Astrocyte (in vitro differentiated cells and primary cell): ENCODE measurements around a stretch of chr15.

- PRO-cap = no peak
- RRBS, 2 experiments = no CpG with 5 or more reads among the region's 5 CpGs
Measured at GRCh38 chr15:25860317-25860719, 2.8 kb downstream of the ATP10A start.

DNA sequence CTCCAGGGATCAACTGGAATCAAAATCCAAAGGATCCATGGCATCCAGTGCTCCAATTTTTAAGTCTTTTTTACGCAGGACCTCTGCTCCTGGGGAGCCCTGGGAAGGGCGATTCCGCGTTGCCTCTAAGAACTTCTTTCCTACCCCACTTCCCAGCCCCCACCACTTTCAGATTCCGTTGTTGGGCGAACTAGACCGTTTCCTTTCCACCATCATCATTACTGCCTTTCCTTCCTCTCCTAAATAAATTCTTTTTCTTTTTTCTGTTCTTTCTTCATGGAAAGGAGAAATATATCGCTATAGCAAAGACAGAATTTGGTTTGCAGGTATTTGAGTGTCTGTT lies 528 bp upstream of the ATP10A start:
- PRO-cap = no peak
- RRBS, 2 experiments = no CpG with 5 or more reads among the region's 8 CpGs

GRCh38 chr15:25971101-25971574 lies 108.0 kb upstream of the ATP10A start:
- PRO-cap = no peak
- RRBS, 2 experiments = no CpG with 5 or more reads among the region's 7 CpGs

DNA sequence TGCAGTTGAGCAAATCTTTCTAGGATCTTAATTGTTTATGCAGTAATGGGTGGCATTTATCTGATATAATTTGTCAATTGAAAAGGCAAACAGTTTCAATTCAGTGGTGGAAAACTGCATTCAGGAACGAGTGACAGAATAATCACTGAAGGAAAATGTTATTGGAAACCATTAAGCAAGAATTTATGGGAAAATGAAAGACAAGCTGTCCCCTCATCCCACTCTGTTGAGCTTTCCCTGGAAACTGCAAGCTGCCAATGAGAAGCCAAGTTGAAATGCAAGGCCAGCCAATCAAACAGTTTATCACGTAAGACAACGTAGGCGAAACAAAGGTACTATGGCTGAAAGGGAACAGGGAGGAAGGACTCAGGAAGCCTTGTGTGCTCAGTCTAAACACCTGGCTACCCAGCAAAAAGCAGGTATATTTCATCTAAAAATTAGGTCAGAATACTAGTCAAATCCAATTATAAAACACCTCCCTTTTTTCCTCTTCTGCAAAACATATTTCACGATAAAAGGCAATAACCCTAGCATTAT lies 187.9 kb upstream of the ATP10A start:
- PRO-cap = no peak
- RRBS, 2 experiments = no CpG with 5 or more reads among the region's 5 CpGs

- PRO-cap = bidirectional peak, plus-strand start at chr15:26082444, minus-strand start at chr15:26082308
- RRBS, 2 experiments = 1 to 2% methylated on average over 5 to 12 of the region's 53 CpGs
Measured at GRCh38 chr15:26082043-26083086, 219.2 kb upstream of the ATP10A start.

DNA sequence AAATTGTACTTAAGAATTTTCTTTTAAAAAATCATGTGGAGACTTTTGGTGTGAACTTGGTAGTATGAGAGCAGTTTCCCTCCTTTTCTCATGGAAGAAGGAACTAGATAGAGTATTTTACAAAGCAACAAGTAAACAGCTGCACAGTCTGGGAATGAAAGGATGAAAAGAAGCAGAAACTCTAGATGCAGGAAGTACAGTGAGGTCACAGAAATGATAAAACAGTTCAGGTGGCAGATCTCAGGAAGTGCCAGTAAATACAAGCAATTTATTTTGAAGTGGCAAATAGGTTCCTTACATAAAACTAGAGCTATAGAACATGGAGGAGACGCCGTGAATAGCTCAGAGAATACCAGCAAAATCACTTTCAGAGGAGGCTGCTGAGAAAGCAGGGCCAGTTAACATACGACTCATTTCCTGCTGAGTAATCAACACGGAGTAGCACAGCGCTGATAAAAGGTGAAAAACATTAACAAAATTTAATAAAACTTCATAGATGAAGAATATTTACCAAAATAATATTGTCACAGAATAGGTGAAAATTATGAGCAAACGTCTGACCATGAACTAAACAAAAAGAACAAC lies 29.3 kb downstream of the GOLGA6L7 start:
- PRO-cap = no peak
- RRBS, 2 experiments = no CpG with 5 or more reads among the region's 6 CpGs

- PRO-cap = no peak
- RRBS, 2 experiments = no CpG with 5 or more reads among the region's 9 CpGs
Measured at GRCh38 chr15:28973991-28974670, 88.4 kb downstream of the APBA2 start.

GRCh38 chr15:29139831-29140534 lies 129.6 kb downstream of the NSMCE3 start:
- PRO-cap = no peak
- RRBS, 2 experiments = 2% methylated on average over 7 of the region's 22 CpGs

- PRO-cap = no peak
- RRBS, 2 experiments = 1 to 2% methylated on average over 4 of the region's 37 CpGs
Measured at GRCh38 chr15:29268938-29269517, 594 bp downstream of the NSMCE3 start.

GRCh38 chr15:29676624-29677169 lies 105.9 kb upstream of the ENTREP2 start:
- PRO-cap = no peak
- RRBS, 2 experiments = no CpG with 5 or more reads among the region's 7 CpGs

DNA sequence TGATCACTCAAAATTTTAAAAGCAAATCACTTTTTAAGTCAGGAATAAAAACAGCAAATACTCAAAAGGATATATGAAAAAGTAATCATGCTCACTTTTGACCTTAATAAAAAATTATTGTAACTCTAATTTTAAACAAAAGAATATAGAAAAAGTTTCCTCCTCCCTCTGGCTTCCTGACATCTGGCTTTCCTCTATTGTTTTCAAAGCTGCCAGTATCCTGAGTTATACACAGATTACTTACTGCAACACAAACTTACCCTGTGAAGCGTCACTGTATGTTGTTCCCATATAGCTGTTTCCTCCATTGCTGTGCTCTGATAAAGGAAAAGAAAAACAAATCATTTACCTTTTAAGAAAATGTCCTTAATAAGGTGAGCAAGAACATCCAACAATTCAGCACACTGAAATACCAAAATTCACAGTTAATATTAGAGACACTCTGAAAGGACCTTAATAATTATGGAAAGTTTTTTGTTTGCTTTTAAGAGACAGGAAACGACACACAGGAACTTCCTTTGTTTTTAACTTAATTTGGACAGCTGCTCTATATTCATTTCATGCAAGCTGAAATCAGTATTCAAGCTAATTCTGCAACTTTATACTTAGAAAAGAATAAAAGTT lies 21.8 kb downstream of the TJP1 start:
- PRO-cap = no peak
- RRBS, 2 experiments = no CpG with 5 or more reads among the region's 2 CpGs

DNA sequence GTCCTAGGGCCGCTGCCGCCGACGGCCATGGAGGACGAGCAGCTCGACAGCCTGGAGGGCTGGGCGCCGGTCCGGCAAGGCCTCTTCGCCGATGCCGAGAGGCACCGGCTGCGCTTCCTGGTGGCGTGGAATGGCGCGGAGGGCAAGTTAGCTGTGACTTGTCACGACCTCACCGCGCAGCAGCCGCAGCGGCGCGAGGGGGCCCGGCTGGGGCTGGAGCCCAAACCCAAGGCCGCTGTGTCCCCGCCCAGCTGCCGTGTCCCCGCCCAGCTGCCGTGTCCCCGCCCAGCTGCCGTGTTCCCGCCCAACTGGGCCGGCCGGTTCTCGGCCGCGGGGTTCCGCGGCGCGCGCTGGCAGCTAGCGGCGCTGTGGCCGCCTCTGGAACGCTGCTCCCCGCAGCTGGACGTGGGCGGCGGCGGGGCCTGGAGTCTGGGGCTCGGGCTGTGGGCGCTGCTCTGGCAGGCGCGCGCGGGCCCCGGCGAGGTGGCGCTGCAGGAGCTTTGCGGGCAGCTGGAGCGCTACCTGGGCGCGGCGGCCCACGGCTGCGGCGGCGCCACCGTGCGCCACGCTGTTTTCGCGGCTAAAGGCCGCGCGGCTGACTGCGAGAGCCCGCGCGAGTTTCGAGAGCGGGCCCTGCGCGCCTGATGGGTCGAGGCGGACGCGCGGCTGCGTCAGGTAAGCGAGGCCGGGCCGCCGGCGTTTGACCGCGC lies 56.8 kb upstream of the GOLGA8R start:
- PRO-cap = no peak
- RRBS, 2 experiments = no CpG with 5 or more reads among the region's 99 CpGs

DNA sequence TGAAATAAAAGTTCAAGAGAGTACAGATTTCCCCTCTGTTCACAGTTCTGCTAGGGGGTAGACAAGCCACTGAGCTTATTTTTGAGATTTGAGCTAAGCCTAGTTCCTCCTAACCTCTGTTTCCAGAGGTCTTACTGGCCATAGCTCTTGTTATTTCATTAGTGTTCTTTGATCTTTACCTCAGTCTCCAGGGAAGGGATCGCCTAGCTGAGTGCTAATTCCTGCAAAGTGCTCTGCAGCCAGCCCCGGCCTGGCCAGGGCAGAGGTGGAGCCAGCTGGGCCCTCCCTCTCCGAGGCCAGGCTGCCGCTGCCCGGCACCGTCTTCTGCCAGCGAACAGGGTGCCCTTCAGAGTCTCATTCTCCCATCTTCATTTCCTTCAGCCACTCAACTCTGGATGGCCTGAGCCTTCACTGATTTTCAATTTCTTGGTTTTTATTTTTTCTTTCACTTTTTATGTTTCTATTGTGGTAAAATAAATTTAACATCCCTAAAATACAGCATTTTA lies 19.7 kb downstream of the FAN1 start:
- PRO-cap = no peak
- RRBS, 2 experiments = 27 to 28% methylated on average over 4 of the region's 7 CpGs

- PRO-cap = no peak
- RRBS, 2 experiments = no CpG with 5 or more reads among the region's 3 CpGs
Measured at GRCh38 chr15:31007550-31007749, 16.0 kb upstream of the MTMR10 start.

DNA sequence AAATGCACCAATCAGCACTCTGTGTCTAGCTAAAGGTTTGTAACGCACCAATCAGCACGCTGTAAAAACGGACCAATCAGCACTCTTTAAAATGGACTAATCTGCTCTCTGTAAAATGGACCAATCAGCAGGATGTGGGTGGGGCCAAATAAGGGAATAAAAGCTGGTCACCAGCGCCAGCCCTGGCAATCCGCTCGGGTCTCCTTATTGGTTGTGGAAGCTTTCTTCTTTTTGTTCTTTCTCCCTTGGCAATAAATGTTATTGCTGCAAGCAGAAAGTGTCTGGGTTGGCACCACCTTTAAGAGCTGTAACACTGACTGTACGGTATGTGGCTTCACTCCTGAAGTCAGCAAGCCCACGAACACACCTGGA lies 13.4 kb downstream of the TRPM1 start:
- PRO-cap = no peak
- RRBS, 2 experiments = no CpG with 5 or more reads among the region's 8 CpGs

GRCh38 chr15:31305062-31305264 lies 21.7 kb upstream of the KLF13 start:
- PRO-cap = no peak
- RRBS, 2 experiments = no CpG with 5 or more reads among the region's 5 CpGs

DNA sequence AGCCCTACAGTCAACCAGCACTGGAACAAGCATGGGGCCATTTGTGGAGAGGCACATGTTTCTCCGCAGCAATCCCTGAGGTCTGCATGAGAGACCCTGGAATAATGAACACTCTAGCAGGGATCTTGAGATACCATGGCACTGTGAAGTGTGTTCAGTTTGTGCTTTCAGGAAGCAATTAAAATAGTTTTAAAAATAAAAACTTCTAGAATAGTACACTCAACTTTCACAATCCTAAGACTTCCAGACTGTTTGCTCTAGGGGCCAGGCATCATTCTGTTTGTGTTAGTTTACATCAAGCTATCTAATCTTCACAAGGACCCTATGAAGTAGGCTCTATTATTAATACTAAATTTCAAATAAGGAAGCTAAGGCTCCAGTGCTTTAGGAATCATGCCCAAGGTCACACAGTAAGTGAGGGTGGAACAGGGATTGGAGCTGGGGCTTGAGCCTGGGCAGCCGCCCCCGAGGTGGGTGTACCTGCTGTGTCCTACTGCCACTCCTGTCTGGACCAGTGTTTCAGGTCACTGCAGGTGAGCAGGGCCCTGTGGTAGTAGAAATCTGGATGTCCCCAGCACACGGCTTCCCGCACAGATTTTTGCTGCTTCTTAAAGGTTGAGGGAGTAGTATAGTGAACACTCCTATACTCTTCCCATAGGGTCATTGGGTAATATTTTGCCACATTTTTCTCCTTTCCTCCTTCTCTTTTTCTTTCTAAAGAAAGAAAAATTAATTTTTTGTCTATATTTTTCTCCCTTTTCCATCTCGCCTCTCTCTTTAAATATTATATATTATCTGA lies 6.4 kb downstream of the KLF13 start:
- PRO-cap = no peak
- RRBS, 2 experiments = no CpG with 5 or more reads among the region's 6 CpGs

GRCh38 chr15:31345617-31346463 lies 19.2 kb downstream of the KLF13 start:
- PRO-cap = no peak
- RRBS, 2 experiments = 85 to 88% methylated on average over 7 to 8 of the region's 20 CpGs

- PRO-cap = no peak
- RRBS, 2 experiments = 89 to 92% methylated on average over 13 of the region's 41 CpGs
Measured at GRCh38 chr15:31371884-31372416, 45.3 kb downstream of the KLF13 start.

GRCh38 chr15:31397649-31398494 lies 71.2 kb downstream of the KLF13 start:
- PRO-cap = no peak
- RRBS, 2 experiments = no CpG with 5 or more reads among the region's 18 CpGs